Pericardium (tissue), 1 donor: ENCODE results near the genes PRSS27, PRSS33 and KREMEN2.

DNA sequence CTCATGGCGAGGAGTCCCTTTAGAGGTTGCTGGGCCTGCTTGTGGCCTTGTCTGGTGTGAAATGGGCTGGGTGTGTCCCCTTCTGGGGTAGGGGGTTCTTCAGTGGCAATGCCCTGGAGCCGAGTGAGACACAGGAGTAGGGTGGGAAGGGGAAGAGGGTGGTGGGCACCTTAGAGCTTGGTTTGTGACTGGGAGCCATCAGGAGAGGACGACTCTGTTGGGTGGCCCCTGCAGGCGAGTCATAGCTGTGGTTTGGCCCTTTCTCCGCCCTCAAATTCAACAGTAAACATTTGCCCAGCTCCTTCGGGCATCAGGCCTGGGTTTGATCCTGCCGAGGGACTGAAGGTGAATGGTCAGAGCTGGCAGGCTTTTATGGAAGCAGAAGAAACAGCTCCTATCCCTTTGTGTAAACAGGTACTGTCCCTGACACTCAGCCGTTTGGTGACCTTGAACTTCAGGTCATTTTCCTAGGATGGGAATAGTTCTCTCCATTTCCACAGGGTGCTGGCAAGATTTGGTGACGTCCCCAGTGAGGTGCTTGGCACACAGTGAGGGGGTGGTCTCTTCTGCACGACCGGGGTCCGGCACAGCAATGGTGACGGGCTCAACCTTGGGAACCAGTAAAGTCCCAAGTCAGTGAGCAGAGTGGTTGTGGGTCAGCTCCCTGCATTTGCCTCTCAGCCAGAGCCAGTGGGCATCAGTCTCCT, 3.0 kb downstream of the E4F1 start:
- RRBS, result no CpG with 5 or more reads among the region's 13 CpGs

GRCh38 chr16:2276079-2276913, 8.4 kb upstream of the RNPS1 start:
- RRBS, result 77% methylated on average over 4 of the region's 30 CpGs

GRCh38 chr16:2467908-2468157, 3.3 kb upstream of the NTN3 start:
- RRBS, result 2% methylated on average over 3 of the region's 31 CpGs

DNA sequence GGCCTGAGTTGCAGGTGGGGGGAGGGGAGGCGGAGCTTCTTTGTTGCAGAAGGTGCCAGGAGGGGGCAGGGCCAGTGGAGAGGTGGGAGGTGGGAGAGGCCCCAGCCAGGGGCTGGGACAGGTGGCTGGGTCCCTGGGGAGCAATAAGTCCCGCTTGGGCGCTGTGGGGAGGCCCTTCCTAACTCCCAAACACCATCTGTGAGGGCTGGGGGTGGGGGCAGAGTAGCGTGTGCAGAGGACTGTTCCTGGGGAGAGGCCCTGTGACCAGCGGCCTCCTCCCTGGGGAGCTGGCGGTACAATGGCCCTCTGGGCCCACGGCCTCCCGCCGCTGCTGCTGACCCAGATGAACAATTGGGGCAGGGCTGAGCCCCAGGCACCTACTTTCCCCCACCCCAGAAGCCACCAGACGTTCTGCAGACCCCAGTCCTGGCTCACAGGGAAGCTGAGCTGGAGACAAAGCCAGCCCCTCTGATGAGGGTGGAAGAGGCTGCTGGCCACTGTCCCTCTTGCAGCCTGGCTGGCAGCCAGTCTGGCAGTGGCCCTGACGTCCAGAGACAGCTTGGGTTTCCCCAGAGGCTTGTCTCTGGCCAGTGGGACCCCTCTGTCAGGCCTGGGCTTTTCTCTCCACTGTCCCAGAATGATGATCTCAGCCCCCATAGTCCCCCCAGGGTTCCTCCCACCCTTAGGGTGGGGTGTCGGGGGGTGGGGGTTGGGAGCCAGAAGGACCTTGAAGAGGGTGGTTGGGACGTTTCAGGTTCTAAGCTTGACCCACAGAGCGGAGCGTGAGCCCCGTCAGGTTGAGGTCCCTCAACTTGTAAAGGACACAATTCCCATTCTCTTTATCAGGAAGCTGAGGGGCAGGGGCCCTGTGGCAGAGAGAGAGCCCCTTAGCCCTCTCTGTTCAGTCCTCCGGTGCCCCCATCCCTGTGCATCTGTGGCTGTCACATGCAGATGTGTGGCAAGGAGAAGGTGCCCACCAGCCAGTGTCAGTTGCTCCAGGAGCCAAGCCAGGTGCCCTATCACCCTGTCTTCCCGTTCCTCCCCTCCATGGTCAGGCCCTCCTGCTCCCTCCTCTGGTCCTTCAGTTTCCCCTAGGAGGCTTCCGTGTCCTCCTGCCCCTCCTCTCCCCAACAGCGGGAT, 1.9 kb upstream of the NTN3 start:
- RRBS, result no CpG with 5 or more reads among the region's 20 CpGs

- RRBS, result 2% methylated on average over 19 of the region's 50 CpGs
Measured at GRCh38 chr16:2475345-2476006, 549 bp downstream of the TBC1D24 start.

DNA sequence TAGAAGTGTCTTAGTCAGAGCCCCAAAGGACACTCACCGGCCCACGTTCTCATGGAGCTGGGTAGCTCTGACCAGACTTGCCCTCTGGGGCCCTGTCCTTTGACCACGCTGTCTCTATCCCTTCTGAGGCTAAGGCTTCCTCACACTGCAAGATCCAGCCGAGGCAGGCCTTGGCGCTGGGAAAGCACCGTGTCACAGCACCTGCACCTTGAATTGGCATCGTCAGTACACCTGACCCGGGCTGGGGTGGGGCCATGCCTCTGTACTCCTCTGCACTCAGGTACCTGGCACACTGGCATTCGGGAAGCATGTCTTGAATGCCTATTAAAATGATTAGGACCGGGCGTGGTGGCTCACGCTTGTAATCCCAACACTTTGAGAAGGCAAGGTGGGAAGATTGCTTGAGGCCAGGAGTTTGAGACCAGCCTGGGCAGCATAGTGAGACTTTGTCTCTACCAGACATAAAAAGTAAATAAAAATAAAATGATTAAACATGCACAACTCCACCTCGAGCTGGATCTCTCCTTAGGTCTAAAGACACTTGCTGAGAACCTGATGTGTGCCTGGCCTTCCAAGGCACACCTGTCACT, 6.1 kb downstream of the TBC1D24 start:
- RRBS, result 89% methylated on average over 2 of the region's 13 CpGs

DNA sequence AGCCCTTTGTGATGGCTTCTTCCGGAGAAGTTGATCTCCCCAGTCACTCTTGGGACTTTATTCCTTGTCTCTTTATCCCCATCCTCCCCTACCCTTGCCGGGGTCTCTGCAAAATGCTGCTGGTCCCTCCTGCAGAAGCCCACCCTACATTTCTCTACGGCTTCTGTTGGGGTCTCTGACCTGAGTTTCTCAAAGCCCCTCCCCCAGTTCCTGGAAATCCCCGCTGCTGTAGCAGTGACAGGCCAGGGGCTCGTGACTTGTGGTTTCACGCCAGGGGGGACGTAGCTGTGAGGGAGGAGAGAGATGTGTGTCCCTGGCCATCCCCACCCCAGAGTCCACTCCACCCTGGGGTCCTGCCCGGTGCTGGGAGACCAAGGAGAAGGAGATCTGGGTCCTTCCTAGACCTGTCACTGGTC, 3.9 kb upstream of the ATP6V0C start:
- RRBS, result 55% methylated on average over 2 of the region's 8 CpGs

- RRBS, result no CpG with 5 or more reads among the region's 20 CpGs
Measured at GRCh38 chr16:2511297-2511777, 2.4 kb upstream of the ATP6V0C start.

DNA sequence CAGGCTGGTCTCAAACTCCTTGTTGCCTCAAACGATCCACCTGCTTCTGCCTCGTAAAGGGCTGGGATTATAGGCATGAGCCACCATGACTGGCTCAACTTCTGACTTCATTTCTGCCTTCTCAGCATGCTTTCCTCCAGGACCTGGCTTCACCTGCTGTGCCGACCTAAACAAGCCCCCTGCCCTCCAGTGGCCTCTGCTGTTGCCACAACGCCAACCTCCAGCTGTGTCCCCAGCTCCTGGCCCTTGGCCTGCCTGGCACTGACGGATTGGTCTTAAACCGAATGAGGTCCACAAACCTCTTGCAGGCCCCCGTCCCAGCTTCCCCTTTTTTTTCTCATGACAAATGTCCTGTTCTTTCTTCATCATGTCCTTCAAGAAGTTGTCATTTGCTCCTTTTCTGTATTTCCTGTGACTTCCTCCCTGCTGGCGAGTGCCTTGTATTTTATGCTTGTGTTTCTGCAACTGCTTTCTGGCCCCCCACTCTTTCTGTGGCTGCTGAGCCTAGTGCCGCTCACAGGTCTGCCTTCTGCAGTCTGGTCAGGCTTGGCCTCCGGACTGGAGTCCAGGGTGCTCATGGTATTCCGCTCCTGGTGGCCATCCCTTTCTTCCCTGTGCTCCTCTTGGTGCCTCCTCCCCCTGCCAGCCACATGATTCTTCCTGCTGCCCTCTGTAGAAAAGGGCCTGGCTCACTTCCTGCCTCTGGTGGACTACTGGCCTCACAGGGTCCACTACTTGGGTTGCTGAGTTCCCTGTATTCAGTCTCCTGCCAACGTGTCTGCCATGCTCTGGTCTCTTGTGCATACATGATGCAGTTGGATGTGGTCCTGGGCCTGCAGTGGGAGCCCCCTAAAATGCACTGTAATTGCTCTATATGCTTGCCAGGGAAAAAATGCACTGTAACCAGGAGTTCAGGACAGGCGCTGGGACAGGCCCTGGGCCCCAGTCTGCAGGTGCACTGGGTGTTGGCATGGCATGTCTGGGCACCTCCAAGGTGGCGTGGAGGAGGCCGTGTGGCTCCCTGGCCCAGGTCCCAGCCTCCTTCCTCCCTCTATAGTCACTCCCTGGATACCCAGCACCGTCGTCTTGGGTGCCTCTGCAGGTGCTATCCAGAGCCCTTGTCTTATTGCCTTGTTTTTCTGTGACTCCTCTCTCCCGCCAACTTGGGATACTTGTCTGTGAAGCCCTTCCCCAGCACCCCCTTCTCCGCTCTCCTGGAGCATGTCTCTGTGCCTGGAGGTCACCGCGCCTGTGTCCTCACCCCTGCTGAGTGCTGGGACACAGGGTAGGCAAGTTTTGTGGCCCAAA, 3.0 kb downstream of the ATP6V0C start:
- RRBS, result no CpG with 5 or more reads among the region's 21 CpGs

DNA sequence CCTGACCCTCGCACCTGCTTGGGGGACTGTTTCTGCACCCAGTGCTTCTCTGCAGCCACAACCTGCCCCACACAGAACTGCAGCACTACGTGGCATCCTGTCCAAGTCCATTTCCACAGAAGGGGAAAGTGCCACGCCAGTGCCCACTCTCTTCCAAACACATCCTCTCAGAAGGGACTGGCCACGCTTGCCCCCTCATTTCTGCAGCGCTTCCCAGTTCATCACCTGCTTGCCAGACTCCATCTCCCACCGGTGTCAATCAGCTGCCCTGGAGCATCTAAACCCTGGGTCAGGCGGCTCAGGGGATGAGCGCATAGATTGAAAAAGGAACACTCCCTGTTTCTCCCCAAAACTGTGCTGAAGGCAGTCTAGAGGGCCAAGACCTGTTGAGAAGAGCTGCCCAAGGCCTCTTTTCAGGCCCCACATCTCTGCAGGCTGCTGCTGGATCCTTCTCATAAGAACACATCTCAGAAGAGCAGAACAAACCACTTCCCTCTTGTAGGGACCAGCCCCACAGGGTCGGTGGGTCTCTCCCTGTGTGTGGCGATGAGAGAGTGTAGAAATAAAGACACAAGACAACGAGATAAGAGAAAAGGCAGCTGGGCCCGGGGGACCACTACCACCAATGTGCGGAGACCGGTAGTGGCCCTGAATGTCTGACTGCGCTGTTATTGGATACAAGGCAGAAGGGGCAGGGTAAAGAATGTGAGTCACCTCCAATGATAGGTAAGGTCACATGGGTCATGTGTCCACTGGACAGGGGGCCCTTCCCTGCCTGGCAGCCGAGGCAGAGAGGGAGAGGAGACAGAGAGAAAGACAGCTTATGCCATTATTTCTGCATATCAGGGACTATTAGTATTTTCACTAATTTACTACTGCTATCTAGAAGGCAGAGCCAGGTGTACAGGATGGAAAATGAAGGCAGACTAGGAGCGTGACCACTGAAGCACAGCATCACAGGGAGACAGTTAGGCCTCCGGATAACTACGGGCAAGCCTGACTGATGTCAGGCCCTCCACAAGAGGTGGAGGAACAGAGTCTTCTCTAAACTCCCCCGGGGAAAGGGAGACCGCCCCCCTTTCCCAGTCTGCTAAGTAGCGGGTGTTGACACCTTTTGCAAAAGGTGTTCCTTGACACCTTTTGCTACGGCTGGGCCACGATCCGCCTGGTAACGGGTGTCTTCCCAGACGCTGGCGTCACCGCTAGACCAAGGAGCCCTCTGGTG, 22.1 kb upstream of the KCTD5 start:
- RRBS, result no CpG with 5 or more reads among the region's 29 CpGs

GRCh38 chr16:2674492-2674981, 7.8 kb upstream of the KCTD5 start:
- RRBS, result no CpG with 5 or more reads among the region's 6 CpGs

DNA sequence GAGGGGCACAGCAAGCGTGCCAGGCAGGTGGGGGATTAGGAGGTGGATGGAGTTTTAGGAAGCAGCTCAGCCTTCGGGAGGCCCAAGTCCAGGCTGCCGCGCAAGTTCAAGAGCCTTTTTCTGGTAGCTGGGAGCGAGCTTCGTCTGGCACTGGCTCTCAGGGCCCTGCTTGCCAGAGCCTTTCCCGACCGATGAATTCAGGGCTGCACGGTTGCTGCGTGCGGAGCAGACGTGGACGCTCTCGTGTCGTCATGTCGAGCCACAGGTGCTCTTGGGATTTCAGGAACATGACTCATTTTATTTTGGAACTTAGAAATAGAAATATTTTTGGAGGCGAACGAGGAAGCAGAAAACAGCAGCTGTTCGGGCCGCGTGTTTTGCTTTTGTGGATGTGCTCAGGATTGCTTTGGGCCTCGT, 17.0 kb downstream of the KCTD5 start:
- RRBS, result no CpG with 5 or more reads among the region's 22 CpGs

DNA sequence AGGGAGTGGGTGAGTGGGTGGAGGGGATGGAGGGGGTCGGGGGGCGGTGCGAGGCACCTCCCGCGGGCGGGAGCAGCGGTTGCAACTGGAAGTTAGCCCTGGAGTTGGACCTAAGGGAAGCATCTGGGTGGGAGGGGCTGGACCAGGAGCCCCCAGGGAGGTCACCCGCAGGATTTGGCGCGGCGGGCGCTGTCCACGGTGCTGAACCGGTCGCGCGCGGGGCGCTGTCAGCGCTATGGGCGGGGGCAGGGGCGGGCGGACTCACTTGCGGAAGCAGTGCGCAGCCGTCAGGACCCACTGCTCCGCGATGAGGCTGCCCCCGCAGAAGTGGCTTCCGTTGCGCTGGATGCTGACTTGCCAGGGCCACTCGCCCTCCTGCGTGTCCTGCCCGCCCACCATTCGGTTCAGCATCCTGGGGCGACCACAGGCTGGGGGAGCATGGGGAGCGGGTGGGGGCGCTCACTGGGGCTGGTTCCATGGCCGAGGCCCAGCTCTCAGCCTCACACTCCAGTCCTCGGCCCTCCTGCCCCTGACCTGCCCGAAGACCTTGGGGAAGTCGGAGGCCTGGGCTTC, 4.5 kb downstream of the PRSS27 start:
- RRBS, result no CpG with 5 or more reads among the region's 42 CpGs

GRCh38 chr16:2720027-2720436, at the start of gene PRSS27:
Gene PRSS27 (minus strand): TSS chr16:2720224.
- RRBS, result no CpG with 5 or more reads among the region's 28 CpGs

GRCh38 chr16:2757723-2758387, 5.4 kb downstream of the SRRM2 start:
- RRBS, result no CpG with 5 or more reads among the region's 13 CpGs

- RRBS, result no CpG with 5 or more reads among the region's 15 CpGs
Measured at GRCh38 chr16:2787402-2788099, at the start of gene PRSS33. Gene PRSS33 (minus strand): TSS chr16:2787560.

DNA sequence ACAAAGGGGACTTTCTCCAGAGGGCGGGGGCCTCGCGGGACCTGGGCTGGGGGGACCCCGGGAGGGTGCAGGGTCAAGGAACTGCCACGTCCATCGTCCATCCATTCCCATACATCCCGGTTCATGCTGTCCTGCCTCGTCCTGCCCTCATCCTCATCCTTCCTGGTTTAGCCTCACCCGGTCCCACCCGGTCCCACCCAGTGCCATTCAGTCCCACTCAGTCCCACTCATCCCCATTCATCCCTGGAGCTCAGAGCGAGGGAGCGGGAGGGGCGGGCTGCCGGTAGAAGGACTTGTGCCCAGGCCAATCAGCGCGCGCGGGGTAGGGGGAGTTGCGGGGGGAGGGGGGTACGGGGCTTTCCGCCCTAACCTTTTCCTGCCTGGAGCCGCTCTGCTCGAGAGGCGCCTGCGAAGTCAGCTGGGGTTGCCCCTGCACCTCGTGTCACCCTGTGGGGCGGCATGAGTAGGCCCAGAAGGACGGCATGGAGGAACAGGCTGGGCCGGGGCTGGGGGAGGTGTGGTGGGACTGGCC, 13.6 kb downstream of the FLYWCH1 start:
- RRBS, result 70% methylated on average over 15 of the region's 29 CpGs

DNA sequence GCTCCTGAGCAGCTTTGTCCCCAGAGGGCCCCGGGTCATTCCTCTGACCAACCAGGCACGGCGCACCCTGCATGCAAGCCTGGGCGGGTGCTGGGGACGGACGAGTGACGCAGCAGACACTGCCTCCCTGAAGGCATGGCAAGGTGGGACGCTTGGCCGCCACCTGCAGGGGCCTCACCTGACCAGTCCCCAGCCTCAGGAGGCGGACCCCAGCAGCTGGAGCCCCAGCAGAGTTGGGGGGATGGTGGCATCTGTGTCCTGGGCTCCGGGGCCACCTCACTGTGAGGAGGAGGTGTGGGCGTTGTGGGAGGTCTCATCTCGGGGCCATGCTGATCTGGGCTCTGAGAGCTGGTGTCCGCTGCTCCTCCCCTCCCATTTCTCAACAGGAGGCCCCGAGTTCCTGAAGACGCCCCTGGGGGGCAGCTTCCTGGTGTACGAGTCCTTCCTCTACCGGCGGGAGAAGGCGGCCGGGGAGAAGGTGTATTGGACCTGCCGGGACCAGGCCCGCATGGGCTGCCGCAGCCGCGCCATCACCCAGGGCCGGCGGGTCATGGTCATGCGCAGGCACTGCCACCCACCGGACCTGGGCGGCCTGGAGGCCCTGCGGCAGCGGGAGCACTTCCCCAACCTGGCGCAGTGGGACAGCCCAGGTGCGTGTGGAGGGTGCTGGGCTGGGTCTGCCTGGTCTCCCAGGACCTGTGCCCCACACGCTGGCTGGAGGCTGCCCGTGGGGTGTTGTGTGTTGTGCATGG, 25.2 kb downstream of the FLYWCH1 start:
- RRBS, result no CpG with 5 or more reads among the region's 37 CpGs

DNA sequence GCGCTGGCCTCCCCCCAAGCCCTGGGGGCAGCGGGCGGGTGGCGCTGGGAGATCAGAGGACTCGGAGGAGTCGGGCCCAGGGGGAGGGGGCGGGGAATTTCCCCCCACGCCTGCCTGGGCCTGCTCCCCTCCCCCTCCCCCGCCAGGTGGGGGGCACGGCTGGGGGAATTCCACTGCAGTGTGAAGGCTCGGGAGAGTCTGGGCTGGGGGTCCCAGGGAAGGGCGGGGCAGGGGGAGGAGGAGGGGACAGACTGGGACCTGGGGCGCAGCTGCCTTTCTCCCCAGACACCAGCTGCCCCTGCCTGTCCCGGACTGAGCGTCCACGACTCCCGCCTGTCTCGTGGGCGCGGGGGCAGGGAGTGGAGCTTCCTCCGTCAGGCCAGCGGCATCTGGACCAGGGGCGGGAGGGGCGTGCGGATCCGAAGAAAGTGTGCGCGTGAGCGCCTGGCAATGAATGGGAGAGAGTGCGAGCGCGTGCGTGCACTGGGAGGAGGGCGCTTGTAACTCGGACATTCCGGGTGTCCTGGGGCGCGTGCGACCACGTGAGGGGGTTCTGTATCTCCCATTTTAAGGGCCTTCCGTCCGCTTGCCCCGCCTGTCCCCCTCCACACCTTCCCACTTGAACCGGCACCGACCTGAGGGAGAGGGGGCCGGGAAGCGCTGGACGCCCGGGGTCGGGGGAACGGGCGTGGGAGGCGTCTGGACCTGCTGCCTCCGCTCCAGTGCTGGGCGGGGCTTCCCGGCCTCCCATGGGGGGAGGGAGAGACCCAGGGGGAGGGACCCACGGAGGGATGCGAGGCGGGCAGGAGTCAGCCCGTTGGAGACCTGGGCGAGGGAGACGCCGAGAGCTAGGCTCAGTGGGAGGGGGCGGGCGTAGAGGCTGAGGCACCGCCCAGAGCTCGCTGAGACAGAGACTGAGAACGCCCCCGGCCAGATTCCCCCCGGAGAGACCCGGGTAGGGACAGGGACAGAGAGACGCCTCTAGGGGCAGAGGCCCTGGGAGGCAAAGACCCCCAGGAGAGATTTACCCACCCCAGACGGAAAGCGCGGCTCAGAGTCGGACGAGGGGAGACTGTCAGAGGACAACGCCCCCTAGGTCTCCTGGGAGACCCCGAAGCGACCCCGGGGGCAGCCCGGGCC, at the start of gene KREMEN2:
KREMEN2 (plus strand) TSS at position 933 of the 1,140 bp plus-strand sequence.
- RRBS, result 2% methylated on average over 15 of the region's 82 CpGs

GRCh38 chr16:2973013-2973875, 4.1 kb downstream of the PAQR4 start:
- RRBS, result 82% methylated on average over 3 of the region's 13 CpGs